Paraaortic lymph node (tissue), 1 donor: ENCODE data around the genes IFT20, ALDOC, BLTP2 and PROCA1.

DNA sequence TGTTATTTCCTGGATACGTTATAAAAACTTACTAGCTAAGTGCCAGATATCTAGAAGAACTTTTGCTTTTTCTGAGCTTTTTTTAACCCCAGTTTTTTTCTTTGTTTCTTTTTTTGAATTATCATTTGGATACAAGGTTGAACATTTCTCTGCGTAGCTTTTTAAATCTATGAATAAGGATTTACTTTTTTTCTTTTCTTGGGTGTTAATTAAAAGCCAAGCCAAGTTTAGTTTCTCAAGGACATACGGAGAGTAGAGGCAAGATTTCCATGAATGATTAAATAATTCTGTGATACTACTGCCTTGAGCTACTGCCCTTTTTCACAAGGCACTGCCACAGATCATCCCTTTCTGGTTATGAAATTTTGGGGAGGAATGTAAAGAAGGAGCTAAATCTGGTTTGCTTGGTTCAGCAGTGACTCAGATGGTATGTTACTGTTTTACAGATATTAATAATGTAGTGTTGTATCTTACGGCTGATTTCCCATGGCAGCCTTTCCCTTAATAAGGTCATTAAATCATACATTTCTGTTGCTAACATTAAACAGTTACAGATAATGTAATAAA, 2.4 kb downstream of the WSB1 start:
- PRO-cap = unidirectional peak, minus-strand start at position 353 of the sequence

DNA sequence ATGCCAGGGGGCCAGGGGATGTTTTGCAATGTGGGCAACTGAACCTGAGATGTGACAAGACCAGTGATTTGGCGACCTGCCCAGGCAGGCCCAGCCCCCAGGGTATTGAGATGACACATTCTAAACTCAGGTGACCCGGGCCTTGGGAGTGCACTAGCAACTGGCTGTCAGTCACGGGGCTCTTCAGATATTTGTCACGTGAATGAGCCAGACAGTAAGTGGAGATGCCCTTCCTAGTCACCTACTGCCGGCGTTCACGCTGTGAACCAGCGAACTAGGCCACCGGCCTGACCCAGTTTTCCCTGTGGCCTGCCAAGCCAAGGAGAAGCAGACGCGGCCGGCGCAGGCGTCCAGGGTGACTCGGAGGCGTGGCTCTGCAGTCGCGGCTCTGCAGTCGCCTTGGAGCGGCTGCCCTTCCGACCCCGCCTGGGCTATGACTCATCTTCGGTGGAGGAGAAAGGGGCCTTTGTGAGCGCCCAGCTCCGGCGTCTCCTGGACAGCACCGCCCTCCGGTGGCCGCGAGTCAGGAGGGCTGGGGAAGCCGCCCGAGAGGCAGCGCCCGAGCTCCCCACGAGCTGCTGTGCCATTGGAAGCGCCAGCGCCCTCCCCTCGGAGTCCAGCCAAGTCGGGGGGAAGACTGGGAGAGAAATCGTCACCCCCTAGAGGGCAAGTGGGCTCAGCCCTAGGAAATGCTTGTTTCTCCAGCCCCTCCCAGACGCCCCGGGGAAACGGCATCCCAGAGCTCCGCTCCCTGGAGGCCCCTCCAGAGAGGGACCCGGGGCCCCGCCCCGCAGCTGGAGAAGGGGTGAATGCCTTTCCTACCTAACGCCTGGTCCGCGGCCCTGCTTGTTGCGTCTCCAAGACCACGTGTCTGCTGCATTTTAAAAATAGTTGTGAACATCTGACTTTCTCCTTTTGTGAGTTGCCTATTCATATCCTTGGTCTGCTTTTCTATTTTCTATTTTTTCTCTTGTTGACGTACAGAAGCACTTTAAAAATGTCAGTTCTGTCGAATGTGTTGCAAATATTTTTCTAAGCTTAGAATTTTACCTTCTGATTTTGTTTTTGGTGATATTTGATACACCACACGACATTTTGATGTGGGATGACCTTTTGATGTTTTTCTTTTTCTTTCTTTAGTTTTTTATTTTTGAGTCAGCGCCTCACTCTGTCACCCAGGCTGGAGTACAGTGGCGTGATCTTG, 39.0 kb downstream of the WSB1 start:
- PRO-cap = bidirectional peak, plus-strand start at position 210 of the sequence, minus-strand start at position 246 of the sequence; bidirectional peak, plus-strand start at position 526 of the sequence, minus-strand start at position 362 of the sequence; unidirectional peak, minus-strand start at position 858 of the sequence

GRCh38 chr17:27473433-27474639, 17.6 kb downstream of the KSR1 start:
- PRO-cap = no peak

GRCh38 chr17:27506427-27506769, 50.1 kb downstream of the KSR1 start:
- PRO-cap = no peak

GRCh38 chr17:27577851-27578389, 53.1 kb upstream of the LGALS9 start:
- PRO-cap = no peak

GRCh38 chr17:27601179-27601783, 29.7 kb upstream of the LGALS9 start:
- PRO-cap = no peak

- PRO-cap = unidirectional peak, minus-strand start at chr17:28097929
Measured at GRCh38 chr17:28097669-28098364, 55.3 kb downstream of the NLK start.

DNA sequence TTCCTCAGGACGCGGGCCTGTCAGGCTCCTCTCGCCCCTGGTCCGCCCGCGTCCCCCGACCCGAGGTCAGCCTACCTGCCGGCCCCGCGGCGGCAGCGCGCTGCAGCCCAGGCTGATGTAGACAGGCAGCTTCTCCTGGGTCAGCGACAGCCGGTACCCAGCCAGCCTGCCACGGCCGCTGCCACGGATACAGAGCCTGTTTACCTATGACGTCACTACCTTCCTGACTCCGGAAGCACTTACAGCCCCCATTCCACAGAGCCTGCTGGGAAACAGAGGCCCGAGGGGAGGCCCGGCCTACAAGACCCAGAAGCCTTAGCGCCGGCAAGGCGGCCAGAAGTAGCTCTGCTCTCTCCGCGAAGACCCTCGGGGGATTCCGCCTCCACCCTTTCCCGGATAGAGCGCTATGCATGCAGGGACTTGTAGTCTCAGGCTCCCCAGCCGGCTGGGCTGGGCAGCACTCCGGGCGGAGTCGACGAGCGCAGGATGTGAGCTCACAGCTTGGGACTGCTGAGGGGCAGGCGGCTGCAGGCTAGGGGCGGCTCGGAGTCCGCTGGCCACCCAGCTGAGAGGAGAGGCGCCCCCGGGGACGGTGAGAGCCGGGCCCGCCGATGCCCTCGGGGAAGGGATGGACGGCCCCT, at the start of gene IFT20:
IFT20 (minus strand) TSS at position 208 of the 641 bp plus-strand sequence.
- PRO-cap = bidirectional peak, plus-strand start at position 499 of the sequence, minus-strand start at position 173 of the sequence

DNA sequence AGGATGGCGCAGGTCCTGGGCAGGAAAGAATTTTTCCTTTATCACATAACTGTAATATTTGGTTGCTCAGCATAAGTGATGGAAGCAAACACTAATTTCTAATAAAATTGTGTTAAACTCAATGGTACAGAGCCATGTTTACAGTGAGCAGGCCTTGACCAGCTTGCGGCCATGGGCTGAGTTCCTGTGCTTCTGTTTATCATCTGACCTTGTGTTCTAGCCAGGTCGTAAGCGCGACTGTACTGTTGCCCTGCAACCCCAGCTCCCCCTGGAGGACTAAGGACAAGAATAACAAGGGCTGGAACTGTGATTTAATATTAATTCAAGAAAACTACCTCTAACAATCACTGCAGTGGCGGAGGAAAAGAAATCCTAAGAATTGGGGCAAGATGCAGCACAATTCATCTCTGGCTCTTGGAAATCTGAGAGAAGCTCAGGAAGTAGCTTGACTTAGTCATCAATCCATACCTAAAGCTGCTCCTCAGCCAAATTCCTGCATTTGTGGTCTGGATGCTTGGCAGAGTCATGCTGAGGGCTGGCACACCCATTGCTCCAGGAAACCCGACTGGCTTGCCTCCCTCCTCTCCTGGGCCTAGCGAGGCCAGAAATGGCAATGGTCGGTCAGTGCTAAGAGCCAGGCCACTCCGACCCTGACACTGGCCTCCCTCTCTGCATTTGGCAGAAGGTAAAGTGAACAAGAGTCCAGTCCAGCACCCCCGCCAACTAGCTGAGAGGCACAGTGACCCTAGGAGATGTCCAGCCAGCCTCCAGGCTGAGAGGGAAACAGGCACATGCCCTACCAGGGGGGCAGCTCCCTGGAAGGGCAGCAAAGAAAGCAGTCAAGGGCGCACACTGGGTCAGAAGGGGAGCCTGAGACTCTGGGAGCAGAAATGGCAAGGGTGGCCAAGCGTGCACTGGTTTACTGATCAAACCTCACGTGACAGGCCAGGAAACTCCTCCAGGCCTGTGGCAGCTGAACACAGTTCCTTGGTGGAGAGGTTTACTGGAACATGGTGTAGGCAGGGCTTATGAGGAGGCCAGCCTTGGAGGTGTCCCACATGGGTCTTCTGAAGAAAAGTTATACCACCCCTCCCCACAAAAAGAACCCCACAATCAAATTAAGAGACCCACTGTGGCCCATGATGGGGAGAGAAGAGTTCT, 10.1 kb downstream of the POLDIP2 start:
- PRO-cap = no peak

DNA sequence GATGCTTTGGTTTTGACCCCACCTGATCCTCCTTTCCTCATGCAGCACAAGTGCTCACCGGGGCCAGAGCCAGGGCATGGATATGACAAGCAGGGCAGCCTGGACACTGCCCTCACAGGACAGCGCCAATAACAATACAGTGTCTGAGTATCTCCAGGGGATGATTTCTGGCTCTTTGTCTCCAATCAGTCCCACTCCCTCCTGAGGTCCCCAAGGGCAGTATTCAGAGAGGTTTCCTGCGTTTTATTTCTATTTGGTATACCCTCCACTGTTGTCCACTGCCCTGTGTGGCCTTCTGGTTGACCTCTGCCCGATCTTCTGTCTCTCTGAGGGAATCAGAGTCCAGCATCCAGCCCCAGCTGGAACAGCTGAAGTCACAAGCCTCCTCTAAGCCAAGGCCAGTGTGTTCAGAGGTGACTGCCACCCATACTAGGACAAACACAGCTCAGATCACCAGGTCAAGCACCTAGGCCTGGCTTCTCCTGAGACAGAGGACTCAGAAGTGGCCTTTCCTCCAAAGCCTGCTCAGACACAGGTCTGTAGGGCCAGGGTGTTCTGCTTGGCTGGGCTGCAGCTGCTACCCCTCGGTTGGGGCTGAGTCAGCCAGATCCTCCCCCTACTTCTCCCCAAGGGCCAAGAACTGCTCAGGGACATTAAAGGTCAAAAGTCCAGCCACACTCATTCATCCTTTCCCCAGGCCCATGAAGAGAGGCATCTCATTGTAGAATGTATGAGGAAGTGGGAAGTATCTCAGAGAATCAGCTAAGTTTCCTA, 7.8 kb downstream of the SLC46A1 start:
- PRO-cap = no peak

DNA sequence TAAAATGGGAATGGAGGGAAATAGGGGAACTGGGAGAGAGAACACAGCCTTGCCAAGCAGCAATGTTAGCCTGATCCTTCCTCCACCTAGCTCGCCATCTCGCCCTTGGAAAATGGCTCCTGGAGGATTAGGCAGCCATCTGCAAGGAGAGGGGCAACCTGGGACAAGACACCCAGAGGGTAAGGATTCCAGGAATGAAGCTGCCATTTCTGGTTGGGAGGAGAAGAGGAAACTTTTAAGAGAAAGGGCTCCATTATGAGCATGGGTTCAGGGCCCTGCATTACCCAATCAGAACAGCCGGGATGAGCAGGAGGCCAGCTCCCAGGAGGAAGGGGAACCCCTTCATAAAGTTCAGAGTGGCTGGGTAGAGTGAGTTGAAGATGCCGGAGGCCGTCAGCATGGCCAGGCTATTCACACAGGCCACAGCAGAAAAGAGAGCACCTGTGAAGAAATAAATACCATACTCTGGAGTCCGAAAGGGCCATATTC, 5.6 kb downstream of the SLC46A1 start:
- PRO-cap = no peak

- PRO-cap = no peak
Measured at GRCh38 chr17:28467693-28468001, 5.8 kb upstream of the SLC13A2 start.

DNA sequence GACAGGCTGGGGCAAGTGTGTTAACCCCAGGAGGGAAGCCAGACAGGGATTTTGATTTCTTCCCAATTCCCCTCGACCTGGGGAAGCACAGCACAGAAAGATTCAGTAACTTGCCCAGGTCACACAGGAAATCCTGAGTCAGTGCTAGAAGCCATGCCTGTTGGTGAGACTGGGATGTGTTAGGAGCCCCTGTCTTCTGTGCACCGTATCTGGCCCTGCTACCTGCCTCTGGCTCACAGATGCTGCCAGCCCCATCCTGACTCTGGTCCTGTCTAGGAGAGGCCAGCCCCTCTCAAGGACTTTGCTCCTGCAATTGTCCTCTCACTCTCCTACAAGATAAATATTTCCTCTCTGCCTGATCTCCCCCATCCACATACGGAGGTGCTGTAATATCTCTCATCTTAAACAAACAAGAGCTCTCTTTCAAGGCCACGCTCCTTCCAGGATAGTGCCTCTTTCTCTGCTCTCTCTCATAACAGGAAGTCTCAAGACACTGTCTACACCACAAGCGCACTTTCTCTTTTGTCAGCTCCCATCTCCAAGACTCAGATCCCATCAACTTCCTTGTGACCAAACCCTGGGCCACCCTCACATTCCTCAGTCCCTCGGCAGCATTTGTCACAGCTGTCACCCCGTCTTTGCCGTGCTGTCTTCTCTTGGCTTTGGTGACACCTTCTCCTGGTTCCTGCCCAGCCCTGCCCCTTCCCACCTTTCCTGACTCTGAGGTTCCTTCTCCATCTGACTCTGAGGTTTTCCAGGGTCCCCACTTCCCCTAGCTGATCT, 1.8 kb downstream of the SLC13A2 start:
- PRO-cap = no peak

GRCh38 chr17:28576786-28577508, at the start of gene ALDOC:
ALDOC (minus strand) TSS chr17:28576895.
- PRO-cap = bidirectional peak, plus-strand start at chr17:28577008, minus-strand start at chr17:28576895

DNA sequence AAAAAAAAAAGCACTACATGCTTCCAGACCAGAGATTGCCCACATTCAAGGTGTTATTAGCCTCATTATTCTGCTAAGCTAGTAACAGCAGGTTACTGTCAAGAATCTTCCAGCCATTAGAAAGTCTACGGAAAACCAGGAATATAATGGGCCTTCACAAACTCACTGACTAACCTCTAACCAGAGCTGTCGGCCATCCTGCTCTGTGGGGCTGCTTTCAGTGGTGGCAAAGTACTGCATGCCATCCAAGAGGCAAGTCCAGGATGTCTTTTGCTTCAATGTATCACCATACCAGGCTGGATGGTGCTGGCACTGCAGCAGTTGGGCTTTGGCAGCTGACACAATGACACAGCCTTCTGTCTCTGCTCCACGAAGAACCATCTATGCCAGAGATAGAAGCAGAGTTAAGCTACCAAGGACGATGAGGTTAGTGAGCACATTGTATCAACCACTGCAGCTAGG, 9.6 kb upstream of the RSKR start:
- PRO-cap = no peak

DNA sequence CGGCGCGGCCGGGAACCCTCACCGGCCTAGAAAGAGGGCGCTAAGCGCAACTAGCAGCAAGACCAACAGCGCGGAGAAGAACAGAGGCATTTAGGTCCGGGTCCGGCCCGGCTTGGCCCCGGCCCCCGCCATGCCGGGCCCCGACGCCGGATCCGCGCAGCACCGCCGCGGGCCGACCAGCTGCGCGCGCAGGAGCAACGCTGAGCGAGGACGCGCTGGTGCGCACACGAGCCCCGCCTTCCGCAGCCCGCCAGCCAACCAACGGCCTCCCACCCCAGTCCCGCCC, at the start of gene BLTP2:
BLTP2 (minus strand) TSS at position 192 of the 286 bp plus-strand sequence.
- PRO-cap = bidirectional peak, plus-strand start outside the sequence, minus-strand start at position 182 of the sequence

GRCh38 chr17:28711217-28712269, at the start of gene PROCA1:
PROCA1 (minus strand) TSS chr17:28711888.
- PRO-cap = bidirectional peak, plus-strand start at chr17:28711634, minus-strand start at chr17:28711280

- PRO-cap = no peak
Measured at GRCh38 chr17:28903293-28903486, 311 bp upstream of the DHRS13 start.

GRCh38 chr17:28904154-28905316, 1.7 kb upstream of the DHRS13 start:
- PRO-cap = no peak

GRCh38 chr17:28917149-28917974, 14.5 kb upstream of the DHRS13 start:
- PRO-cap = no peak